ENCODE measurements around a stretch of chr2.

DNA sequence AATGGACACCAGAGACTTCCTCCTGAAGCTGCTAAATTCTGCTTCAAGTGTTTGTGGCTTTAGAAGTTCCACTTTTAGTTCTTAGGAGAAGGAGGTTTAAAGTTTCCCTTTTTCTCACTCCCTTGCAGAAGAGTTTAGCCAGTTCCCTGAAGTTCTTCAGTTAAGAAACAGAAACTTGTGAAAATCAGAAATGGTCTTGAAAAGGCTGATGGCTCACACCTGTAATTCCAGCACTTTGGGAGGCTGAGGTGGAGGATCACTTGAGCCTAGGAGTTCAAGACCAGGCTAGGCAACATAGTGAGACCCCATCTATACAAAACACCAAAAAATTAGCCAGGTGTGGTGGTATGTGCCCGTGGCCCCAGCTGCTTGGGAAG is 105.2 kb downstream of the PRPF40A start:
- PRO-cap: no peak
- RAMPAGE, long total RNA: no peak

DNA sequence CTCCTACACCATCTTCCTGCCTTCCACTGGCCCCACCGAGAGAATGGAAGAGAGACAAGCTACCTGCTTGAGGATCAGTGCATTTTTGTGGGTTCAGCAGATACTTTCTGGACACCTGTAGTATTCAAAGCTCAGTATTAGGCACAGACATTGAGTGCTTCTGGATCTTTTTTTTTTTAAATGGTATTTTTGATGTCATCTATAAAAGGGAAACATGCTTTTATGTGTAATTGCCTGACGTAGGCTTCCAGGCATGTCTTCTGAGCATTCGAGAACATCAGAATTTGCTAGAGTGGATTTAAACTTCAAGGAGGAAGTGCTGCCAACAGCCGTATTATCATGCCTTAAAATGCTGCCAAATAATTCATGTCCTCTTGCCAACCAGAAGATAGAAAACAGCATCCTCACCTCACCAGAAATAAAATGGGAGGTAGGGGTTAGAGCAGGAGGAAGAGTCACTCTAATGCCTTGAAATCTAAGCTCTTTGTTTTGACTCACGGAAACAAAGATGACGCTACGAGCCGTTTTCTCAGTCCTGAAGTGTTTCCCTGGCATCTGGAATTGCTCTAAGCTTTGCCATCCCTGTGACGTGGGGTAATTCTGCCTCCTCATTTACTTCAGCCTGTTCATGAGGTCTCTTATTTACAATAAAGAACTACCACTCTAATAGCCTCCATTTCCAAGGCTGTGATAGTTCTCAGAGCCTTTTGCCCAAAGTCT is 97.2 kb downstream of the PRPF40A start:
- PRO-cap: no peak
- RAMPAGE, long total RNA: no peak

- PRO-cap: no peak
- RAMPAGE, long total RNA: no peak
Measured at GRCh38 chr2:152625029-152625660, 92.1 kb downstream of the PRPF40A start.

DNA sequence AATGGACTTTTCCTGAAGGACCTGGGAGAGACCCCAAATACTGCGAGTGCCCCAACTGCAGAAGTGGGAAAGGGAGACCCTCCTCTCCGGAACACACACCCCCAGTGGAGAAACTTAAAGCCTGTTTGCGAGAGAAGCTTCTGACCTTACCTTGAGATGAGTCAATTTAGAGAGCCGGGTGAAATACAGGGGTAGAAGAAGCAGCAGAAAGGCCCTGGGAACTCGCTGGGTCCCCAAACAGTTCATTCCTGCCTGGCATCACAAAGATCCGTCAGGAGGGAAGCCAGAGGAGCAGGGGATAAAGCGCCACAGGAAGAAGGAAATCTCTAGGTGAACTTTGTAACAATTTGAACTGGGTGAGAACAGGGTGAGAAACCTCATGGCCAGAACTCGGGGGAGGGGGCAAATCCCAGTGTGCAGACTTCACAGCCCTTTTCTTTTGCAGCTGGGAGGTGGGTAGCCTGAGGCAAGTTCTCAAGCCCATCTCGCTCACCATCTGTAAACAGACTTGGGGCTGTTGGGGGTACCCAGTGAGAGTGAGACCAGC is 114.2 kb upstream of the RPRM start:
- PRO-cap: no peak
- RAMPAGE, long total RNA: no peak

DNA sequence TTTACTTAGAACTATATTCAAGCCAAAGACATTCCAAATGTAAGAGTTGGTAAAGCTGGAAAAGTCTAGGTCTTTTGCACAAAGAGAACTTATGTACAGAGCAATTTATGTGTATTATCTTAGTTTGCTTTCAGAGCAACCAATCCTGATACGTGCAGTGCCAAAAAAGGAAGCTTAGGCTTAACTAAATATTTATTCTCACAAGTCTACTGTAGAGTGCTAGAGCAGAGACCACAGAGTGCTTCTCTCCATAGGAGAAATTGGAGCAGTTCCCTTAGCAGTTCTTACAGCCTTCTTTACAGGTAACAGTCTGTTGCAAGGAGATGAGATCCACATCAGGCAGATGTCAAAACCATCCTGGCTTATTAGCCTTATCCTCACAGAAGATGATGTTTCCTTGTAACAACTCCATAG is 250.8 kb upstream of the KCNJ3 start:
- PRO-cap: no peak
- RAMPAGE, long total RNA: no peak

- PRO-cap: no peak
- RAMPAGE, long total RNA: no peak
Measured at GRCh38 chr2:156173717-156174023, 158.9 kb downstream of the NR4A2 start.

GRCh38 chr2:156319662-156320463 is 12.7 kb downstream of the NR4A2 start:
- PRO-cap: no peak
- RAMPAGE, long total RNA: no peak

GRCh38 chr2:156323254-156323833 is 9.2 kb downstream of the NR4A2 start:
- PRO-cap: no peak
- RAMPAGE, long total RNA: no peak

GRCh38 chr2:156325329-156326411 is 6.9 kb downstream of the NR4A2 start:
- PRO-cap: no peak
- RAMPAGE, long total RNA: no peak

DNA sequence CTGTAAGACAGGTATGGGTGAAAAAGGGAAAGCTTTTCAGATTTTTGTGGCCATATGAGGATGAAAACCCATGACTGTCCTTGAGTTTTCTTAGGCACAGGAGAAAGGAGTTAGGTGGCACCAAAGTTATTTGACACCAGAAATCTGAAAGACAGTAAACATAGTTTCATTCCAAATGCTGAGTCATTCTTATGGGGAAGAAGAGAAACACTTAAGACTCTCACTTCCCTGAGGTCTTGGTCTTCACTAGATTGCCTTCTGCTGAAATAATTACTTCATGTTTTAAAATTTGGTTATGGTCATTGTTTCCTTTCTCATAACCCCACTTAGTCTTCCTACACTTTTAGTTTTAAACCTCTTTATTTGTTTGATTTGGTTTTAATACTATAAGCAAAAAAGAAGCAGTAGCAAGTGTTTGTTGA is 5.1 kb upstream of the GPD2 start:
- PRO-cap: no peak
- RAMPAGE, long total RNA: no peak

DNA sequence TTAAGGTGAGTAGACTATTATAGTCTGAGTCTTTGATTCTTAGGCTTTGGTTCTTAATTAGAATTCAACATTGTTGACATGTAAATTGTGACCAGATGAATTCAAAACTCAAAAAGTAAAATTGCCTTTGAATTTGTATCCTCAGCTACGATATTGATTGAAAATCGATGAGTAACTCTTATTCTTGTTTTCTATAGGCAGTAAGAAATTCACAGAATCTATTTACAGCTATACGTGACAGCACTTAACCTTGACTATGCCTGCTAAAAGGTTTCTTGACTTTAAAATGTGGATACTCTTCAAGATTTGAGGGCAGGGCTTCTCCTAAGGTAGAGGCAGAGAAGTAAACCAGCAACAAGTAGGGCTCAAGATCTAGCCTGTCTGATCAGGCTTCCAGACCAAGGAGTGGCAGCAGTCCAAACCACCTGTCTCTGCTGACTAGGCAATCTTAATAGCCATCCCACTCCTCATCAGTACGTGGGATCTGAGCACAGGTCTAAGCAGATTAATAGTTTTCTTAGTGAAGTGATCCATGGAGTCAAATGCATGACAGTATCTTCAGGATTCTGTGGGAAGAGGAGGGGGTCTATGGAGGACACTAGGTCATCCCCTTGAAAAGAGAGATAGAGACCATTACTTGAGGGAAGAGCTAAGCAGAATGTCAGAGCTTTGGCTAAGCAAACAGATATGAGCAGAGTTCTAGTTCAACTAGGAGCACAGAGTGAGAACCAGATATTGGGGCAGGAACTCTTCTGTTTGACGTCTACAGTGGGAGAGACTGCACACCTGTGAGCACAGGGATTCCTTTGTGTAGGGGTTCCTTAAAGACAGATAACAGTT is 100.4 kb downstream of the GPD2 start:
- PRO-cap: no peak
- RAMPAGE, long total RNA: no peak

- PRO-cap: no peak
- RAMPAGE, long total RNA: no peak
Measured at GRCh38 chr2:157221381-157221767, 36.1 kb upstream of the GALNT5 start.

DNA sequence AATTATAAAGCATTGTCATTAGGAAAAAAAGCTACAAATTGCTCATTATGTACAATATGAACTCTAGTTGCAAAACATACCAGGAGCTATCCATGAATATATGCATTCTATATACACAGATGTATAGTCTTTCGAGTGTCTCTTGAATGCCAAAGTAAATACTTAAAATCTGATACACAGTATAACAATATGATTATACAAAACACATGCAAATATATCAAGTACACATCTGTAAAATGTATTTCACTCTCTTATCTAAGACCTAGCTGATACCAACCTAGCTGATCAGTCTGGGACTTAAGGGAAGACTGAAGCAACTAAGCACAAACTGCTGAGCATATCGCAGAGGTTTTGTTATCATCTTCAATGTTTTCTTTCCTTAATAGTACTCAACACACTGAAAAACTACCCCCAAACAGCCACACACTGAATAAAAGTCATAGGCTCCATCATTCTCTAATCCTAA is 10.0 kb downstream of the CYTIP start:
- PRO-cap: no peak
- RAMPAGE, long total RNA: no peak

DNA sequence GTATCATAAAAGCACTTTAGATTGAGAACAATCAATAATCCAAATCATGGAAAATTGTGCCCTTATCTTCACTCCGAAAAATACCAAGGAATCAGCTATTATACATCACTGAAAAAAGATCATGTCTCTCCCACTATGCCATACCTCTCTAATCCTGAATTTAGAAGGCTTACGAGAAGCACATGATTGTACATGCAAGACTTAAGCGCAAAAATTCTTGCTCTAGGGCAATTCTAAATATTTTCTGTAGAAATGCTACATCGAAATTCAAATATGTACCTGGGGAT is 1.3 kb downstream of the CYTIP start:
- PRO-cap: no peak
- RAMPAGE, long total RNA: no peak

DNA sequence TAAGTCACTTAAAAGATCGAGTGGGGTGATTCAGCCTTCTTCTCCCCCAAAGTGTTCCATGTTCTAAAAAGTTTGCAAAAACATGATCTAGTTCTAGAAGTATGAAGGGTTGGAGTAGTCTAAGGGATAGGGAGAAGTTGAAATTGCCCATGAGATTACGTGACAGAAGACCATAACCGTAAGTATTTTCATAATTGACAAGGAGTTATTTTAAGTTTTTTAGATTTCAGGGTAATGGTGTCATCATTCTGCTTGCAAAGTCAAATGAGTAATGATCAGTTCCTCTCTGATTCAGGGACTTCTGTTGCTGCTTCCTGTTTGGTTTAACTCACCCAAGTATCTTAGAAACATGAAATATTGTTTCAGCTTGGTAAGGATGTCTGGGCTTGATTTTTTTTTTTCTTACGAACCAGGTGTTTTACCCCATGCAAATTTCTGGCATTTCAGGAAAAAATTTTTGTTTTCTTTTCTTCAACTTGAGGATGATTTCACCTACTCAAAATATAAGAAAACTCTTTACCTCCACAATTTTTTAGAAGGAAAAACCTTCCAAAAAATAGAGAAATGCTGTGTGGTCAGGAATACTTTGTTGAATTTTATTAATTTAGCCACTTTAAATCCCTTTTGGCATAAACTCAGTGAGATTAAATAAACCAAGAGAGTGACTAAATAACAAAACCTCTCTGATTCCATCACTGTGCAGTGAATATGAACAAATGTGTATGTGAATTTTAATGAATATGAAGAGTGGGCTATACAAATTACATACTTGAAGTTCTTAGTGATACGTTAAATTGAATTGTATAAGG is 25.6 kb upstream of the CYTIP start:
- PRO-cap: no peak
- RAMPAGE, long total RNA: no peak

DNA sequence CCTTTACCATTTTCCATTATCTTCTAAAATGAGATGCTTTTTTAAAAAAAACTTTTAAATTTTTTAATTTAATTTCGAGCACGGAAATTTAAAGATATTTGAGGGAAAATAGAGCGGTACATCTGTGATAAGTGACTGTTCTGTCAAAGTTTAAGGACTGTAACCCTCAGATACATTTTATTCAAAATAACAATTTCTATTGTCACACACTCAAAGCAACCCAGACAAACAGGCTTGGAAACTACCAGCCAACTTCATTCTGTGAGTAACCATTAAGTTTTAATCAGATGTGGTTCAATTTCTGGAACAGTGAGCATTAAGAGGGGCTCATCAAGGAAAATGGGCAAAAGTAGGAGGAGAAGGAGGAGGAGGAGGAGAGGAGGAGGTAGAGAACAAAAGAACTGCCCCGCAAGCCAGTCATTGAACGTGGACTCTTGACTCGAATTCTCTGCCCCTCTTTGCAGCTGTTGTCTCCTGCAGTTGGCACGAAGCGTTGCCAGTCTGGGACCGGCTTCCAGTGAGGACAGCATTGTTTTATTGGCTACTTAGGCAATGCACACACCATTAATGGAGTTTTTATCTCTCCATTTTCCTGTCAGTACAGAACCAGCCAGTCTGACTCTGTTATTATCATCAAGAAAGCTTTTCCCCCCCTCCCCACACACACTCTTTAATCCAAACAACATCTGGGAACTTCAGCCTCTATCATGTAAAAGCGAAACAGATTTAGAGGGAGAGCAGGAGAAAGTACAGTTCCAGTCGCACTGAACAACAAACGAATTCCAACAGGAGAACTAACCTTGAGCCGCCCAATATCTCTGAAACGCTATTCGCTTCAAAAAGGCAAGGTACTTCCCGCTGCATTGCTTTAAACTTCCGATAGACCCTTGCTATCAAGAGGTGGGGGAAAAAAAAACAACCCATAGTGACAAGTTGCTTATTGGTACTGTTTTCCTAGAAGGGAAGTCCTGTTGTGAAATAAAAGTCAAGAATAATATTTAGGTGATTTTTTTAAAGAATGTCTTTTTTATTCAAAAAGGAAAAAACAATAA is 38.4 kb downstream of the ACVR1 start:
- PRO-cap: no peak
- RAMPAGE, long total RNA: no peak

- PRO-cap: no peak
- RAMPAGE, long total RNA: no peak
Measured at GRCh38 chr2:157853602-157854170, 22.4 kb downstream of the ACVR1 start.

GRCh38 chr2:158131782-158132707 is 30.4 kb downstream of the UPP2 start:
- PRO-cap: no peak
- RAMPAGE, long total RNA: no peak

- PRO-cap: no peak
- RAMPAGE, long total RNA: no peak
Measured at GRCh38 chr2:158457593-158458502, 1.1 kb downstream of the PKP4 start.

DNA sequence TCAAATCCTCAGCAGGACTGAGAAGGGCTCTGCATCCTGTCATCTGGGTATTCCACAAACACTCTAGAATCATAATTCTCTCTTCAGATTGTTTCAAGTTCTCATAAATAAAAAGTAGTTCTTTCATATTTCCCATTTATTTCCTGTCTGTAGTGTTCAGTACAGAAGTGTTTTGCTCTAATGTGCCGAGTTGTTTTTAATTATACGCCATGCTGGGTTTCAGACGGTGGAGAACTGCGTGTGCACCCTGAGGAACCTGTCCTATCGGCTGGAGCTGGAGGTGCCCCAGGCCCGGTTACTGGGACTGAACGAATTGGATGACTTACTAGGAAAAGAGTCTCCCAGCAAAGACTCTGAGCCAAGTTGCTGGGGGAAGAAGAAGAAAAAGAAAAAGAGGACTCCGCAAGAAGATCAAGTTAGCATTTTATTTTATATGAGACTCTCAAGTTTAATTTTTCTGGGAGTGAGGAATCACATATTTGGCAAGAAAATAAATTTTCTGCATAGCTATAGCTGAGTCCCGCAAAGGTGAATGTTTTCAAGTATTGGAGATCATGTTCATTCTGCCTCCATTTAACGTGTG is 132.4 kb upstream of the DAPL1 start:
- PRO-cap: no peak
- RAMPAGE, long total RNA: no peak

Measured in spinal cord (tissue), 3 donors.